Kidney (tissue), 2 donors: ENCODE measurements around a stretch of chr6.

DNA sequence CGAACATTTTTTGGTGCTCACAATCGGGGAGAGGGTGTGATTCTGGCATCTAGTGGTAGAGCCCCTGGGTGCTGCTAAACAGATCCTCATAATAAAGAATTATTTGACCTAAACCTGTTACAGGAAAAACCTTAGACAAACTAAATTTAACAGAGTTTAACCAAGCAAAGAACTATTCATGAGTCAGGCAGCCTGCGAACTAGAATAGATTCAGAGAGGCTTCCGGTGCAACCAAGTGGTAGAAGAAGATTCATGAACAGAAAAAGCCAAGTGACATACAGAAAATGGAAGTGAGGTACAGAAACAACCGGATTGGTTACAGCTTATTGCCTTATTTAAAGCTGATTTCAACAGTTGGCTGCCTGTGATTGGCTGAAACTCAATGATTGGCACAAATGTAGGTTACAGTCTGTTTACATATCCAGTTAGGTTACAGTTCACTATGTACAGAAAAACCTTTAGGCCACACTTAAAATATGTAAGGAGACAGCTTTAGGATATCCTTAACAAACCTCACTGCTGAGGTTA, 10.1 kb downstream of the PPP1R3G start:
- PRO-cap = unidirectional peak, plus-strand start at position 213 of the sequence
- RRBS = 71% methylated on average over 1 of the region's 5 CpGs

DNA sequence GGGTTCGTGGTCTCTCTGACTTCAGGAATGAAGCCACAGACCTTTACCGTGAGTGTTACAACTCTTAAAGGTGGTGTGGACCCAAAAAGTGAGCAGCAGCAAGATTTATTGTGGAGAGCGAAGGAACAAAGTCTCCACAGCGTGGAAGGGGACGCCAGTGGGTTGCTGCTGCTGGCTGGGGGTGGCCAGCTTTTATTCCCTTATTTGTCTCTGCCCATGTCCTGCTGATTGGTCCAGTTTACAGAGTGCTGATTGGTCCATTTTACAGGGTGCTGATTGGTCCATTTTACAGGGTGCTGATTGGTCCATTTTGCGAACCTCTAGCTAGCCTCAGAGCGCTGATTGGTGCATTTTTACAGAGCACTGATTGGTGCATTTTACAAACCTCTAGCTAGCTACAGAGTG, 35.3 kb downstream of the PPP1R3G start:
- PRO-cap = no peak
- RRBS = no CpG with 5 or more reads among the region's 7 CpGs

GRCh38 chr6:5456863-5457553, 195.7 kb downstream of the FARS2 start:
- PRO-cap = no peak
- RRBS = no CpG with 5 or more reads among the region's 12 CpGs

DNA sequence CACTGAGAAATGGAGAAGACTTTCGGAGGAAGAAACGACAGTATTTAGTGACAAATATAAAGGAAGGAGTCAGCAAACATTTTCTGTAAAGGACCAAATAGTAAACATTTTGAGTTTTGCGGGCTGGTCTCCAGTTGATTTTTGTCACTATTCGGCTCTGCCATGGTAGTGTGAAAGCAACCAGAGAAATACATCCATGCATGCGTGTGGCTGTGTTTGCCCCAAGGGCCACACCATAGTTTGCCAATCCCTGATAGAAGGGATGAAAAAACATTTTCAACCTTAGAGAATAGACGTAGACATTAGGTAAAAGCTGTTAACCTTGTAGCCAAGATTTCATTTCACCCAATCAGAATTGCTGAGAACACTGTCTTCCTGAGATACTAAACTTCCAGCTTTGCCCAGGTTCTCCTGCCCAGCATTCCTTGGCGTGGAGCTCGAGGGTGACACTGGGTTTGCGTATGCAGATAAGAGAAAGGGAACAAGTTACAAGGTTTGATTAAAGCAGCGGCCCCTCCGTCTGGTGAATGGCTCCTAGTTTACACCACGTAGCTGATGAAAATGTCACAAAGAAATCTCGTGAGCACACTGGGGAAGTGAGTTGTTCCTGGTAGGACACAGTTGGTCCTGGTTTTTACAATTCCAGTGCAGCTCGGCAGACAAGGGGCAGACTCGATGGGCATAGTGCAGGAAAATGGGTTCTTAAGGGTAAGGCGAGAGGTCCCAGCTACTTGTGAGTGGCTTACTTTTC, 247.7 kb downstream of the FARS2 start:
- PRO-cap = no peak
- RRBS = no CpG with 5 or more reads among the region's 16 CpGs

GRCh38 chr6:5645631-5645946, 361.1 kb downstream of the NRN1 start:
- PRO-cap = no peak
- RRBS = no CpG with 5 or more reads among the region's 4 CpGs

- PRO-cap = no peak
- RRBS = no CpG with 5 or more reads among the region's 2 CpGs
Measured at GRCh38 chr6:5672670-5673030, 334.1 kb downstream of the NRN1 start.

GRCh38 chr6:5729780-5730435, 276.8 kb downstream of the NRN1 start:
- PRO-cap = no peak
- RRBS = no CpG with 5 or more reads among the region's 3 CpGs

GRCh38 chr6:5764252-5764983, 242.3 kb downstream of the NRN1 start:
- PRO-cap = no peak
- RRBS = no CpG with 5 or more reads among the region's 10 CpGs

DNA sequence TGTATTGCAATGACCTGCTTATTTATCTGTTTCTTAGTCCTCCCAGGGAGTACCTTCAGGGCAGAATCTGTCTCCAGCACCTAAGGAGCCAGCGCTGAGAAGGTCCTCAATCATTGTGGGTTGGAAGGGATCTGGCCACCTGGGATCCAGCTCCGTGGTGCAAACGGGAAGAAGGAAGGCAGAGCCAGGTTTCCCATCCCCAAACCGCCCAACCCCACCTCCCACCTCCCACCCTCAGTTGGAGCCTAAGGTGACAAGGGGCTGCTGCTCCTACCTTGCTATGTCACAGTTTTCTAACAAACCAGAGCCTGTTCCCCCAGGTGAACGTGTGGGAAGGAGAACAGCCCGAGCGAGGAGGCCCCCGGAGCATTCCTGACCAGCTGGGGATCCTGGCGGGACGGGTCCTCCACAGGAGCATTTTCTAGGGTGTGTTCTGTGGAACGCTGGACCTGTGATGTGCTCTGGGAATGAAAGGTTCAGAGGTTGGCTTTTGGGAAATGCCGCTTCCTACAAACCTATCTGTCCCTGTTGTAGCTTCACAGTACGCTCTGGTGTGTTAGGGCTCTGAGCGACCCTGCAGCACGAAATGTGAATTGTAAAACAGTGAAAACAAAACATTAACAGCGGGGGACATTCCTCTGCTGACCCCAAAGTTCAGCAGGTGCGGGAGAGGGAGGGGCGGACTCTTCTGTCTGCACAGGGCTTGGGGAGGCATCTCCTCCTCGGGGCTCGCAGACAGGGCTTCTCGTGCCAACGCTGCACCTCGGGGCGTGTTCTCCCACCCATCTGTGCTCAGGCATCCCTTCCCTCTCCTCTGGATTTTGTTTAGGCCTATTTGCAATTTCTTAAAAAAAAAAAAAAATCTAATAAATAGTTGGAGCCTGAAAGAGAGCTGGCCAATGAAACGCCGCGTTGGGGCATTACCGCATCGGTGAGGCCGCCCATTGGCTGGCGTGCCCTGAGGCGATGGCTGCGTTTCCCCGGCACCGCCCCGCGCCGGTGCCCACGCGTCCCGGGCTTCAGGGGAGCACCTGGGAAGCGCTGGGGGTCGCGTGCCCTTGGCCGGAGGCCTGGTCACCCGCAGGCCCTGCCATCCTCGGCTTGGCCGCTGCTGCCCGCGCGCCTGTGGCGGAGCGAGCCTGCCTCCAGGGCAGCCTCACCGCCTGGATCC, 155.9 kb downstream of the NRN1 start:
- PRO-cap = no peak
- RRBS = 4% methylated on average over 5 of the region's 54 CpGs

DNA sequence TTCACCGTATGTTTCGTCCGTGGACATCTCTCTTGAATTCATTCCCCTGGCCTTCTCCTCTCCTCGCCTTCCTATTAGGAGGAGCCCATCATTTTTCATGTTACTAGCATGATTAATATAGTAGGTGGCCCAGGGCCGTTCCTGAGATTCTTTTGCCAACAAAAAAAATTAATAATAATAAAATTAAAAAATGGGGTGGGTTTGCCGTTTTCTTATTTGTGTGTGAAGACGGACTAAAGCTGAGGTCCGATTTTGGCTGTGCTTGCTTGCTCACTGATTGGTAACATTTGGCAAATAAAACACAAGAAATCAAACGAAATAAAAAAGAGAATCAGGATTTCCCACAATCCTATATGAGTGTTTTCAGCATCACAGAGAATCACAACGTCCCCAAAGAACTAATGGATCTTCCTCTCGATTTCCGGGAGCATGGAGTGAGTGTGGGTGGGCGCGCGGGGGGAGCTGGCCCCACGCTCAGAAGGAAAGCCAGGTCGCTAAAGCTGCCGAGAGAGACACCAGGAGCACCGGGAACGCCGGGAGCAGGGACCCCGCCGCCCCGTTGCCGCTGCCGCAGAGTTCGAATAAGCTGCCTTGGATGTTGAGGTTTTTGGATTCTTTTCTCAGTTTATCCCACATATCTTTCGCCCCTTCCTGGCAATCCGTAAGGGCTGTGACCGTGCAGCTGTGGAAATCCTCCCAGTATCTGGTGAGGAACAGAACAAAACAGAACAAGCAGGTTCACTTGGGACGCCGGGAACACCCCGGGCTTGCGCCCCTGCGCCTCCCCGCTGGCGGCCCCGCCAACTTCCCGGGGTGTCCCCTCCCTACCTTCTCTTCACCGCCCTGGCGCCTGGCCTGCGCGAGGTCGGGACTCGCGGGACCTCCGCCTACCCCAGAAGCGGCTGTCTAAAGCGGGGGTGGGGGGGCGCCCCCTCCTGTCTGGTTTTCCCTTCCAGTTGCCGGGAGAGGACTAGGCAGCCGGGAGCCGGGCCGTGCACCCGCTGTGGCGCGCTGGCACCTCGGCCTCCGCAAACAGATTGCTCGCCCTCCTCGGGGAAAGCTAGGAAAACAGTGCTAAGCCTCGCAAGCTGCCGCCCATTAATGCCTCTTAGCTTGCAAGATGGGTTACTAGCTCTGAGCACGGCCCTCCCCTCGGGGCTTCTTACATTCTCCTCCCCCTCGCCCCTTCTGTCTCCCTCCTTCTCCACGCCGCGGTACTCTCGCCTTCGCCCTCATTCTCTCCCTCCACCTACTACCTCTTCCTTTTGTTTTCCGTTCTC, 7.8 kb downstream of the NRN1 start:
- PRO-cap = no peak
- RRBS = 12% methylated on average over 14 of the region's 72 CpGs

- PRO-cap = no peak
- RRBS = no CpG with 5 or more reads among the region's 42 CpGs
Measured at GRCh38 chr6:6004443-6005184, 2.1 kb downstream of the NRN1 start.

DNA sequence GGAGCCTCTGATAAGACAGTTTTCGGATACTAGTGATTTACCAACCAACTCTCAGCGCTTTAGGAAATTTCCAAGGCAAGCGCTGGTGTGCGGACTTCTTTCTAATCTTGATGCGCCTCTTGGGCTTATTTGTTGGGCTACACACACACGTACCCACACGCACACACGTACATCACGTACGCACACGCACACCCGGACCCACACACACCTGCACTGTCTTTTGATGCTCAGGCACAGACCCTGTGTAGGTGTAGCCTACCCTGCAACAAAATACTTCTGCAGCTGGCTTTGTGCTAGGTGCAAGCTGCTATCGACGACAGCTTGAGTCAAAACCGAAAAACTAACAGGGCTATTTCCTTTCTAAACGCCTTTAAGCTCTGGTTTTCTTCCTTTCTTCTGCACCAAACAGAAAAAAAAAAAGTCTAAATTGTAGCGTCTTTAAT, 1.1 kb upstream of the NRN1 start:
- PRO-cap = no peak
- RRBS = no CpG with 5 or more reads among the region's 17 CpGs

GRCh38 chr6:6148156-6148430, 141.4 kb upstream of the NRN1 start:
- PRO-cap = no peak
- RRBS = no CpG with 5 or more reads among the region's 4 CpGs

- PRO-cap = no peak
- RRBS = 27% methylated on average over 2 of the region's 7 CpGs
Measured at GRCh38 chr6:6390589-6391241, 70.3 kb upstream of the F13A1 start.

DNA sequence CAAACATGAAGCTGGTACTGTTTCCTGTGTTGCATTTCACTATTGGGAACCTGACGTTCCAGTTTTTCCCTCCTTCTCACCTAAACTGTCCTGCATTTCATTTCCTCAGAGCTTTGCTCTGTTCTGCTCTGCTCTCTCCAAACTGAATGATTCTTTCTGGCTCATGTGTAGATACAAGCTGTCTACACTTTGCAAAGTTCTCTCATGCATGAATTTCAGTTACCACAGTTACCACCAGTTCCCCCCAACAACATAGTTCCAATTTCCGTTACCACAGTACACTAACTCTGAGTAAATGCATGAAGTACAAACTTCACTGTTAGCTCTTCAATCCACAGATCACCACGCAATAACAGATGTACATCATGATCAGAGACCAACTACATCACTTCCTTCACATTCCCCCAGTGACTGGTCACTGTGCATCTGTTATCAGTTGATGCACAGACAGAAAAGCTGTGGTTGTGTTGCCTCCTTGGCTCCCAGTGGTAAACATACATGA, 86.8 kb upstream of the F13A1 start:
- PRO-cap = no peak
- RRBS = no CpG with 5 or more reads among the region's 3 CpGs

DNA sequence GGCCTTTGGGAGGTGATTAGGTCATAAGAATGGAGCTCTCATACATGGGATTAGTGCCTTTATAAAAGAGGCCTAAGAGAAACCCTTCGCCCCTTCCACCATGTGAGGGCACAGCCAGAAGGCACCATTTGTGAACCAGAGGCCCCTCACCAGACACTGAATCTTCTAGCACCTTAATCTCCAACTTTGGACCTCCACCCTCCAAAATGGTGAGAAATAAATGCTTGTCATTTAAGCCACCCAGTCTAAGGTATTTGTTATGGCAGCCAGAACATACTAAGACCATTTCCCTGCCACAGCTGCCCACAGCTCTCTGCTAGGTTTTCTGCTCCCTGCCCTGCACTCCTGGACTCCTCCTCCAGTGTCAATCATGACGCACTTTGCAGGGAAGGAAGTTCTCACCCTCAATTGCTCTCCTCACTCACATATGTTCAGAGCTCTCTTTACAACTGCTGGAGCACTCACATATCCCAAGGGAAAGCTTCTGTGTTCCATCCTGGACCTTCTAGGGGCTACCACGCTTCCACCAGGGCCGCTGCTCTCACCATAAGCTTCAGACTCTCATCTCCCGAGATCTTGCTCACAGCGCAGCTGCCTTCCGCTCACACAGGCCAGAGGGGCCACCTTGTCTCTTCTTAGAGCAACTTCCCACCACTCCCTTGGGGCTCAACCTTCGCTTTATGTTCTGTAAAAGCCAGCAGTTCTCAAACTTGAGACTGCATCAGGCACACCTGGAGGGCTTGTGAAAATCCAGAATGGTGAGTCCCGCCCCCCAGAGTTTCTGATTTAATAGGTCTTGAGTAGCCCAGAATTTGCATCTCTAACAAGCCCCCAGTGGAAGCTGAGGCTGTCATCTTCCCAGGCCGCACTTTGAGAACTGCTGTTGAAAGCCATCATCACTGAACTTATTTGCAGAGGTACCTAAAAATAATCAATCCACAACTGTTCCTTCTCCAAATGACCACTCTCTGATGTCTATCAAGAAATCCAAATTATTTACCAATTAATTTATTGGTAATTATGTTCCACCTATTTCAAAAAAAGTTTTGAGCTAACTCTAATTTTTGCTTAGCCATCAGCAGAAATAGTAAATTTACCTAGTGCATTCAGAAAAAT, 1.5 kb upstream of the LY86 start:
- PRO-cap = no peak
- RRBS = no CpG with 5 or more reads among the region's 10 CpGs

DNA sequence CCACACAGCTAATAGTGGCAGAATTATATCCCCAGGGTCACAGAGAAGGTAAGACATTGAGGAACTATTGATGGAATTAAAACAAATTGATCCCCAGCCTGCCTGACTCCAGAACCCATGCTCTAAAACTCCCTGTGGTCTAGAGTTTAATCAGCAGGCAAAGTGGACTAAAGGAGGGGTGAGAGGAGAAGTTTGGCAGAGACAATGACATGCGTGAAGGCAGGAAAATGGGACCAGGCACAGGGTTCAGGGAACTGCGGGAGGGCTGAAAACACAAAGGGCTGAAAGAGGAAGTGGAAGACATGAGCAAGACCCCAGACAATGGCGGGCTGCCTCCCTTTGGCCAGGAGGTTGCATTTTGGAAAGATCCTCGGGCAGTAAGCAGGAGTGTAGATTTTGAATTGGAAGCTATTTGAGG, 3.1 kb downstream of the LY86 start:
- PRO-cap = no peak
- RRBS = no CpG with 5 or more reads among the region's 4 CpGs

DNA sequence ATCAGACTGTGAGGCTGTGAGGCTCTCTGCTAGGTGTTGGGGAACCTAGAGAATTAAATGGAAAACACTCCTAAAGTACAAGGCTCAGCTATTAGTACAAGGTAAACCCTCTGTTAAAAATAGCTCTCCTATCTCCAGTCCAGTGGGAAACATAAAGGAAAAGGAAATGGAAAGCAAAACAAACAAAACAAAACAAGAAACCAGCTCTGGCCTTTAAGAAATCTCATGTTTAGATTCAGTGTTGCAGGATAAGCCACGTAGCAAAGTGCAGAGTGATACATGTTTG, 35.1 kb downstream of the LY86 start:
- PRO-cap = no peak
- RRBS = no CpG with 5 or more reads among the region's 1 CpG

- PRO-cap = no peak
- RRBS = no CpG with 5 or more reads among the region's 5 CpGs
Measured at GRCh38 chr6:6659712-6660242, 71.3 kb downstream of the LY86 start.

GRCh38 chr6:6696618-6697288, 108.2 kb downstream of the LY86 start:
- PRO-cap = no peak
- RRBS = no CpG with 5 or more reads among the region's 8 CpGs